ENCODE measurements around the gene SYAP1.

GRCh38 chrX:12968116-12968845, 6.6 kb upstream of the TMSB4X start:
- PRO-cap, result no peak

DNA sequence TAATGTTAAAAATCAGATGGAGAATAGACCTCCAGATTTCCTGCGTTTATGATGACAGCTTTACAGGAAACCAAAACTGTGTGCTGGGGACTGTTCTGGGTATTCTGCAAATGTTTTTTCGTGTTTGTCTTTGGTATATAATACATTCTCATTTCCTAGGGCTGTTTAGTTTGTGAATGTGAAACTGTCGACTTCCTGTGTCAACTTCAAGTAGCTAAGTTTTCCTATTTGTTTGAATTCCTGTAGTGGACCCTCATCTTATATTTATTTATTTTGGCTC, 79.5 kb upstream of the FAM9C start:
- PRO-cap, result no peak

DNA sequence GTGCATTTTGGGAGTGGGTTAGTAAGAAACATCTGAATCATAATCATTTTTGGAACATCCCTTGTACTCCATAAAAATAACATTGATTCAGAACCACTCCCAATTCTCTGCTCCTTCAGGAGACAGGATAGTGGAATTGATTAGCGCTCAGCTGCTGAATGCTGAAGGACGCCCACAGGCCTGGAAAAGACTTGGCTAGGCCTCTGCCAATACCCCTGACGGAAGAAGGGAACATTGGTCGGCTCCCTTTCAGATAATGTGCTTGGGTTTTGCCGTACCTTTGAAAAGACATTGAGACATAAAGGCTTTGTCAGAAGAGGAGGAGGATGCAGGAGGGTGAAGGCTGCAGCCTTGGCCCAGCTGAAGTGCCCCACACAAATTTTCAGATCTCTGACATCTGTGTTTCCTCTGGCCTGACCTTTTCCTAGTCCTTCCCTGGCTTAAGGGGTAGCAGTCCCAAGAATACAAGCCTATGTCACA, 80.5 kb upstream of the FAM9C start:
- PRO-cap, result no peak

GRCh38 chrX:13937734-13937983, 92.0 kb downstream of the GEMIN8 start:
- PRO-cap, result no peak

- PRO-cap, result no peak
Measured at GRCh38 chrX:15310079-15310668, 5.3 kb downstream of the ASB11 start.

- PRO-cap, result bidirectional peak, plus-strand start at chrX:15335730, minus-strand start at chrX:15335523
Measured at GRCh38 chrX:15335631-15335962, 274 bp upstream of the PIGA start.

- PRO-cap, result no peak
Measured at GRCh38 chrX:15335963-15336485, 701 bp upstream of the PIGA start.

GRCh38 chrX:15474934-15475514, 18.1 kb downstream of the PIR start:
- PRO-cap, result no peak

GRCh38 chrX:15739123-15739304, 944 bp downstream of the CA5B start:
- PRO-cap, result no peak

GRCh38 chrX:15803412-15804074, 13.3 kb downstream of the ZRSR2 start:
- PRO-cap, result no peak

DNA sequence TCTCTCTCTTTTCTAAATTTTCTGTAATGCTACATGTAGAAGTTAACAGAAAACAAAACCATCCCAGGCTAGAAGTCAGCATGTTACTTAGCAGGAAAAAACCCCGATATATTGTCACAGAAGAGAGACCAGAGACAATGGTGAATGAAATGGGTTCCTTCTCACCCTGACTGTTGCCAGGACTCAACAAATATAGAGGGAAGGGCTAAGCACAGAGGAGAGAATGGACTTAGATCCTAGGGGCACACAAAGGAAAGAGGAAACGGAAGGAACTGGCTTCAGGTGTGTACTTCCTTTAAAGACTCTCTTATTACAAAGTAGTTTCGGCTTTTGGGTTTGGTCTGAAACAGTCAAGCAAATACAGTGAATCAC, 46.2 kb upstream of the S100G start:
- PRO-cap, result no peak

- PRO-cap, result bidirectional peak, plus-strand start at chrX:16719639, minus-strand start at chrX:16719502; bidirectional peak, plus-strand start at chrX:16719941, minus-strand start at chrX:16719892
Measured at GRCh38 chrX:16719048-16720435, at the start of gene SYAP1. SYAP1 (plus strand) TSS chrX:16719612.

DNA sequence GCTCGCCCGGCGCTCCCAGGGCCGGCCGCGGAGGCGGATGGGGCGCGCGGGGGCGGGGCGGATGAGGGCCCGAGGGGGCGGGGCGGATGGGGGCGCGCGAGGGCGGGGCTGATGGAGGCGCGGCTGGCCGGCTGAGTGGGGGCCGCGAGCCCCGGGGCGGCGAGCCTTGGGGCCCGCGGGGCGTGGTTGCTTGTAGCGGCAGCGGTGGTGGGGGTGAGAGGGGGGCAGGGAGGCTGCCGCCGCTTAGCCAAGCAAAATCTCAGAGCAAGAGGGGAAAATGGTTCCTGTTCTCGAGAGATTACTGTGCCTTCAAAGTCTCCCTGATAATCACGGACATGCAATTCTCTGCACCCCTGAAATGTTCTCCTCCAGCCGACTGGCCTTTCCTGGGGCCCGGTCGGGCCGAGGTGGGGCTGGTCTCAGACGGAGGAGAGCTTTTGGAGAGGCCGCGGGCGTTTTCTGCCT, 387 bp upstream of the RBBP7 start:
- PRO-cap, result bidirectional peak, plus-strand start at position 138 of the sequence, minus-strand start outside the sequence; unidirectional peak, plus-strand start at position 281 of the sequence

GRCh38 chrX:17109098-17109494, 162.6 kb downstream of the REPS2 start:
- PRO-cap, result no peak

DNA sequence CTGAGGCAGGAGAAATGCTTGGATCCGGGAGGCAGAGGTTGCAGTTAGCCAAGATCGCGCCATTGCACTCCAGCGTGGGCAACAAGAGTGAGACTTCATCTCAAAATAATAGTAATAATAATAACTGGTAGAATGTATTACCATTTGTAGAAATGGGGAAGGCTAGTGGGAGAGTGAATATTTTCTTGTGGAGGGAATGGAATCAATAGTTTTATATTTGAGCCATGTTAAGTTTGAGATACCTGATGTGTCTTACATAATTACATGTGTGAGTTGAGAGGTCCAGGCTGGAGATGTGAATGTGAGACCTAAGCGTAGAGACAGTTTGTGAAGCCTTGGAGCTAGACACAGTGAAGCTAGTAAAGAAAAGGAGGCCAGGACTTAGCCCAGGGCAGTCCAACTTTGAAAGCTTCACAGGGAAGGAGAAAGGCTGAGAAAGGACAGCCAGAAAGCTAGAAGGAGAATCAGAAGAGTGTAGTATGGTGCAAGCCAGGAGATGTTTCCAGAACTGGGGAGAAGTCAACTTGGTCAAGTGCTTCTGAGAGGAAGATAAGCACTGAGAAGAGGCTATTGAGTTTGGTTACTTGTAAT, 4.8 kb downstream of the NHS start:
- PRO-cap, result no peak

DNA sequence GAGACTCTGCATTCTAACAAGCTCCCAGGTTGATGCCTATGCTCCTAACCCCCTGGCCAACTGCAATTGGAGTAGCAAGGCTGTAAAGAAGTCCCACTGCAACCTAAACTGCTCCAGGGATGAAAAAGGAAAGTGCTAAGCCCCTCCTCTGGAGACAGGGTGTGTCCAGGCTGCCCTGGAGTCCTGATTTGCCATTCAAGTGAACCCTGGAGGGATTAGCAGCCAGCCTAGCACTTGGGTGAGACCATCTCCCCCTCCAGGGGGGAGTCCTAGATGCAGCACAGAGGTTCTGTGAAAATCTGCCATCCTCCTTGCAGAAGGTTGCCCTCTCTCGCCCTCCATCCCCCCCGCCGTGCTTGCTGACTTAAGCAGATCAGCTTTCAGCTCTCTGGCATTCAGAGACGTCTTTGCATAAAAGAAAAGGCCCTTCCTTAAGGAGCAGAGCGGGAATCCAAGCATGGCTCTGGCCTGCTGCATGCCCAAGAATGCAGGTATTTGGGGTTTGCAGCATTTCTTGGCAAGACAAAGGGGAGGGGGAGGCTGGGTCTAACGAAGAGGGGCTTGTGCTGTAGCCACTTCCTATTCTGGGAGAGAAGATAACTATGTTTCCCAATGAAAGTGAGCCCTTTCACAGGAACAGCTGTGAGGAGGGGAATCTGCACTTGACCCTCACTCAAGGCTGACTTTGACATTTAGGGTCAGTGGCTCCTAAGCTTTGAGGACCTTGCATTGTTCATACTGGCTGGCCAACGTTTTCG, 102.0 kb upstream of the SCML1 start:
- PRO-cap, result no peak

- PRO-cap, result no peak
Measured at GRCh38 chrX:17786941-17787517, 49.7 kb downstream of the SCML1 start.

- PRO-cap, result no peak
Measured at GRCh38 chrX:17856788-17857568, 4.1 kb downstream of the RAI2 start.

GRCh38 chrX:18104103-18105089, 116.3 kb downstream of the BEND2 start:
- PRO-cap, result no peak

GRCh38 chrX:18574700-18575161, 97.2 kb downstream of the RS1 start:
- PRO-cap, result no peak

All from ileum (tissue), 1 donor.